ENCODE data around the genes PGAP2, RHOG, OR51A7, HBG1, OR51B6 and OR56A3.

- RRBS = 3% methylated on average over 2 of the region's 36 CpGs
Observed at GRCh38 chr11:2992641-2993300, 642 bp upstream of the NAP1L4 start.

GRCh38 chr11:3022266-3023432, 30.5 kb upstream of the NAP1L4 start:
- RRBS = no CpG with 5 or more reads among the region's 19 CpGs

GRCh38 chr11:3127330-3127598, 37.8 kb downstream of the OSBPL5 start:
- RRBS = 67% methylated on average over 2 of the region's 10 CpGs

GRCh38 chr11:3421603-3422118, 42.7 kb upstream of the ZNF195 start:
- RRBS = no CpG with 5 or more reads among the region's 16 CpGs

DNA sequence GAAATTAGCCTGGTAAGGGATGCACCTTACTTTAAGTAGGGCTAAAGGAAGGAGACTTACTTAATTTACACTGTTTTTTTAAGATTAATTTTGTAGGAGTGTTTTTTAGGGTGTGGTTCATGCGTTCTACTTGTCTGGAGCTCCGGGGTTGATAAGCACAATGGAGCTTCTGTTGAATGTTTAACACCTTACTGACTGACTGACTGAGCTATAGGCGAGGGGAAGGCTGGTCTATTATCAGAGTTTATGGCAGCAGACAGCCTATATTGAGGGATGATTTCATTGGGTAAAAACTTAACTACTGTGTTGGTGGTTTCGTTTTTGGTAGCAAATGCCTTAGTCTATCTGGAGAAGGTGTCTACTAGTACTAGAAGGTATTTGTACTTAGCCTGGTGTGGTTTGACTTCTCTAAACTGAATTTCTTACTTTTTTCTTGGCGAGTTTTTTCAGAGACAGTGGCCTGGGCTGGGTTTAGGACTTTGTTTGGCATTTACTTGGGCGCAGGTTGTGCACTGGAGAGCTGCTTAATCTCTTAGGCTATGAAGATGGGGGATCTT, 130.3 kb downstream of the ART5 start:
- RRBS = no CpG with 5 or more reads among the region's 6 CpGs

- RRBS = no CpG with 5 or more reads among the region's 5 CpGs
Observed at GRCh38 chr11:3776215-3776521, 21.2 kb downstream of the NUP98 start.

DNA sequence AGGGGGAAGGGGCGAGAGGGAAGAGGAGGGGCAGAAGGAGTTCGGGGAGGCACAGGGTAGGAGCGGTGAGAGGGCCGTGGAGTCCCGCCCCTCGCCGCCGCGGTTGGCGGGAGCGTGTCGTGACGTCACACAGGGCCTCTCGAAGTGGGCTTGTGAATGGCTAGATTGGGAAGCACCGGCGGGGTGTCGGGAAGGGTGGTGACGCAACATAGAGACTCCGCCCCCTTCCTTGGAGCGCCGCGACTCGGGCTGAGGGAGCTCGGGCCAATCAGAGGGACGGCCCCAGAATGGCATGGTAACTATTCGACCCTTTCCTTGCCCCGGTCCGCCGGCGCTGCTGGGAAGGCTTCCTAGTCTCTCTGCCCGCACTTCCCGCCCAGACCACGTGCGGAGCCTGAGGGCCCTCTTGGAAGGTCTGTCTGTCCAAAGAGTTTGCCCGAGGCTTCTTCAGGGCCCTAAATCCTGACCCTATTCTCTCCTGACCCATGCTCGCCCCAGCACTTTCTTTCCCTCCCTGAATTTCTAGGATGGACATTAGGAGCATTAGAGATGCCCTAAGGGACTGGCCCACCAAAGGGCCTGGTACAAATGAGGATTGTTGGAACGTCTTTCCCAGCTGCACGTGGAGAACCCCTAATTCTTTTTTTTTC, 459 bp upstream of the NUP98 start:
- RRBS = no CpG with 5 or more reads among the region's 38 CpGs

GRCh38 chr11:3807831-3808935, at the start of gene PGAP2:
TSS of gene PGAP2 (plus strand) at chr11:3808560.
- RRBS = 7% methylated on average over 24 of the region's 58 CpGs

- RRBS = 82% methylated on average over 2 of the region's 9 CpGs
Observed at GRCh38 chr11:3834578-3835669, 5.8 kb downstream of the RHOG start.

DNA sequence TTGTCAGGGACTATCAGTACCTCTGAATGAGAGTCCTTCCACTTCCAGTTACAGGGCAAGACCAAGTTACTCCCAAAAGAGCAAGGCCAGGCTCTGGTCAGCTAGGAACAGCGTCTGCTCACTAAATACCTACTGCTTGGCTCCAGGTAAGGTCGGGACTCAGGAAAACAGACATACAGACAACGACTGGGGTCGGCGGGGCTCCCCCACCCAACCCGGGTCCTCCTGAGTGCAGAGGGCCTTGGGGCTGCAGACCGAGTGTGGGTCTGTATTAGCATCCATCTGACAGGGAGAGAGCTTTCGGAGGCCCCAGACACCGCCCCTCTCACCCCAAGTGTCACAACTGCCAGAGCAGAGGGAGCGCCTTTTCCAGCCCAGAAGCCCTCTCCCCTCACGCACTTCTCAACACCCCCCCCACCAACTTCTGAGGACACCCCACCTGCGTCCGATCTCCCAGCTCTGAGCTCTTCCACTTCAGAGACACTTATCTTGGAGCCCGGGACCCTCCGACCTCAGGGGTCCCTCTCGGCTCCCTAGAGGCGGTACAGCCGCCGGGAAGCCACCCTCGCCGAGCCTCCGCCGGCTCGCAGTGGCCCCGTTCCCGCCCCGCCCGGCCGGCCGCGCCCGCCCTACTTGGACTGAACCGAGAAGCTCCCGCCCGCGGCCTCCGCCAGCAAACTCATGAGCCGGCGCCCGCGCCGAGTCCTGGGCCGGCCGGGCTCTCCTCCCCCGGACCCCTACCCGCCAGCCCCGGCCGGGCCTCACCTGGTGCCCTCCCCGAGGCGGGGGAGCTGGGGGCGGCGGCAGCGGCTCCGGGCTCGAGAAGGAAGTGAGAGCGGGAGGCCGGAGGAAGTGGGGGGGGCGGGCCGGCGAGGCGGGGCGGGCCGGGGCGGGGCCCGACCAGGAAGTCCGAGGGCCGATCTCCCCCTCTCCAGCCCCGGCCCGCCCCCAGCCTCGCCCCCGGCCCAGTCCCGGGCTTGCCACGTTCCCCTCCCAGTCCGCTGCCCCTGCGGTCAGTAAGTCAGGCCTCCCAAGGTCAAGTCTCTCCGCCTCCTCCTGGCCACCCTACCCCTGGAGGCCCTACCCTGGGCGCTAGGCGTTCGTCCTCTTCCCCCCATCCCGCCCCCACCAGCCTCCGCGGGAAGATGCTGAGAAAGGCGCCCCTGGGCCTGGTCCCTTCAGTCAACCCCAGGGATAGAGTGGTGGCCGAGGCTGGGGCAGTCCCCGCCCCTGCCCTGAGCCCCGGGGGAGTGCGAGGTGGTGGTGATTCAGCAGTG, at the start of gene RHOG:
Gene RHOG (minus strand): TSS at position 831 of the 1,277 bp plus-strand sequence.
- RRBS = 2% methylated on average over 20 of the region's 87 CpGs

- RRBS = no CpG with 5 or more reads among the region's 2 CpGs
Observed at GRCh38 chr11:3860795-3861269, 5.4 kb downstream of the STIM1 start.

DNA sequence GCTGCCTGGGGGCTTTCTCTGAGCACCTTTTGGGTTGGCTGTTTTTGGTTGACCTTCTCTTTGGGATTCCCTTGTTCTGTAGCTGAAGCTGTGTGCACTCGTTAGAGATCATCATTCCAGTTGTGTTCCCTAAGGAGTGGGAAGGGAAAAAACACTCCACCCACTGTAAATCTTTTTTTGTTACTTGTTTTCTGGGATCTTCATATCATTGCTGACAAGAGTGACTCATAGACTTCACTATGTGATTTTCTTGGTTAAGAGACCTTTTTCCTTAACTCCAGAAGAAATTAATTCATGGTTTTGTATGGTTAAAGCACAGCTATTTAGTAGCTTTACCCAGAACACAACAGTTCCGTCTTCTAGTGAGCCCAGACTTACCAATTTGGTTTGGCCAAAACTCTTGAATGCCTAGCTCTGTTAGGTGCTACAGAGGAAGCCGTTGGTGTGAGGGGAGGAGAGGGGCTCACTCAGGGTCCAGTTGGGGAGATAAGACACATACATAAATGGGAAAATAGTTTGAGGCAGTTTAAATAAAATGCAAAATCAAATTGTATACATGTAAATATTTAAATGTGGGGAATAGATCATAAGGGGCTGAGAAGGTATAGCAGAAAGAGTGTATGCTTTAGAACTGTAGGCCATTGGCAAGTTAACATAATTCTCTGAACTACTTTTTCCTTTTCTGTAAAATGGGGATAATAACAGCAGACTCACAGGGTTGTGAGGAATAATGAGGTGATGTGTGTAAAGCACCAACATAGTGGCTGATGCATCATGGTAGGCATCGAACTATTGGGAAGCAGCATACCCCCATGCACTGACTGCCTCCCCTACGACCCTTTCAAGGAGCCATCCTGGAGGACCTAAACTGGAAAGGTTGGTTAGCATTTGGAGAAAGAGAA, 84.6 kb downstream of the STIM1 start:
- RRBS = no CpG with 5 or more reads among the region's 5 CpGs

GRCh38 chr11:4059135-4059901, 35.3 kb upstream of the RRM1 start:
- RRBS = no CpG with 5 or more reads among the region's 4 CpGs

DNA sequence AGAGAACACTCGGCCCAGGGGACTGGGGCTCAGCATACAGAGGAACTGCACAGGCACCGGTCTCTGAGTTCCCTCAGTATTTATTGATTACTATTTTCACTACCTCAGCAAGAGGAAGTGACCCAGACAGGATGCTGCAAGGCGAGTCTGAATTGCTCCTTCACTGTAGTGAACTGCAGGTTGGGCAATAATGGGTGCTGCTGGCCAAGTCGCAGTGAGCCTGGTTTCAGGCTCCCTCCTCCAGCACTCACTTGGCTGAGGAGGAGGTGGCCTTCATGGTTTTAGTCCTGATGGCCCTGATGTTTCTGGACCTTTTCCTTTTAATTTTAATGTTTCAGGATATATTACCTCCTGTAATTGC, 10.4 kb downstream of the OR52K2 start:
- RRBS = no CpG with 5 or more reads among the region's 4 CpGs

DNA sequence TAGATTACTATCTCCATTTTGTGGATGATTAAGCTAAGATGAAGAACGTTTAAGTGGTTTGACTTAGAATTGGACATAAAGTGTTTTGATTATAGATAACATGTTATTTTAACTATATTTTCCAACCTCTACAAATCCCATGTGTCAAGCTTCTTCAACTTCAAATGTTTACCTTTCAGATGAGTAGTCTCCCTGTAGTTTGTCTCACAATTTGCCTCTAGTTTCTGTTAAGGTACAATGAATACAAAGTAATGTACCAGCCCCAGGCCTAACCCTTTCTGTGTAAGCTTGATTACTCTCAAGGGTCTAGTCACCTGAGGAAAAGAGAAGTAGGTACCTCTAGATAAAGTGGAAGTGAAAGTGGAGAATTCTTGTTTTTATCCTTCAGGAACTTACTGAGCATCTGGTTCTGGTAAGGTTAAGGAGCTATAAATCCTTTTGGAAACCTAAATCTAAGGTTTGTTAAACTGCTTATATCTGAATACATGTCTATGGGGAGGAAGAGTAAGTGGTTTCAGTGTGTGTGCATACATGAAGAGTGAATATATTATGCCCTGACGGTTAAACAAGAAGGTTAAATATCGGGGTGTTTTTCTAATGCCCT, at the start of gene OR51A7:
Gene OR51A7 (plus strand): TSS at position 396 of the 604 bp plus-strand sequence.
- RRBS = no CpG with 5 or more reads among the region's 3 CpGs

- RRBS = no CpG with 5 or more reads among the region's 8 CpGs
Observed at GRCh38 chr11:5131679-5132490, 6.3 kb downstream of the OR52A5 start.

GRCh38 chr11:5249667-5250154, at the start of gene HBG1:
TSS of gene HBG1 (minus strand) at chr11:5249857.
- RRBS = no CpG with 5 or more reads among the region's 7 CpGs

- RRBS = no CpG with 5 or more reads among the region's 1 CpG
Observed at GRCh38 chr11:5351062-5351636, at the start of gene OR51B6. TSS of gene OR51B6 (plus strand) at chr11:5351508.

GRCh38 chr11:5679730-5680257, 5.1 kb downstream of the TRIM5 start:
- RRBS = 100% methylated on average over 1 of the region's 10 CpGs

GRCh38 chr11:5942082-5942457, at the start of gene OR56A3:
TSS of gene OR56A3 (plus strand) at chr11:5942251.
- RRBS = no CpG with 5 or more reads among the region's 1 CpG

Data from HGPS cell (cell line).